Colonic mucosa (tissue), 1 donor: ENCODE measurements around a stretch of chr17.

- PRO-cap, result no peak
Measured at GRCh38 chr17:78951691-78952396, 26.7 kb upstream of the TIMP2 start.

GRCh38 chr17:78995643-78996482 is 13.7 kb downstream of the CANT1 start:
- PRO-cap, result bidirectional peak, plus-strand start at chr17:78996304, minus-strand start at chr17:78996163

DNA sequence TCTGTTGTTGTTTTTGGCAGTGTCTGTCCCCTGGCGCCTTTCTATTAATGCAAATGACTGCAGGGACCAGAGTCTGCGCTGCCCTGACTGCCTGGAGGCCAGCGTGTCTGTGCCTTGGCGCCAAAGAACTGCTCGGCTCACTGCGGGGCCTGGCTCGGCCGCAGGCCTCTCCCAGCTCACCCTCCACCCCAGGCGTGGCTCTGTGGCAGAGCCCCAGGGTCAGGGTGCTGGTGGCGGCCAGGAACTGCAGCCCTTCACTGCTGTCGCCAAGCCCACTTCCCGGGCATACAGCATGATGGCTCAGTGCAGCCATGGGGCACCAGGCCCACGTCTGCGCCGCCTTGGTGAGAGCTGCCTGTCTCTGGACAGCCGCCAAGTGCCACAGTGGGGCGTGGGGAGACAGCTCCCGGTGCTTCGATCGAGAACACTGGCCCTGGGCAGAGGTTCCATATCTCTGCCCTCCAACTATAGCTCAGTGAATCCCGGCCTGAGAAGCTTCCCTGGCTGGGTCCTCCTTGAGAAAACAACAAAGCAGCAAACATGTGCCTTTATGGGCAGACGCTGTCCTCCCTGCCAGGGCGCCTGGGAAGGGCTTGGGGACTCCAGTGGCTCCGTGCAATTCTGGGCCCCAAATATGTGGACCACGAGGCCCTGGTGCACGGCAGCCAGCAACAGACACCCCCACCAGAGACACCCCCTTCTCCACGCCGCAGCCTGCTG is 11.1 kb downstream of the CANT1 start:
- PRO-cap, result bidirectional peak, plus-strand start at position 208 of the sequence, minus-strand start at position 130 of the sequence

- PRO-cap, result no peak
Measured at GRCh38 chr17:79090470-79091011, 15.9 kb downstream of the ENGASE start.

GRCh38 chr17:79092213-79092553 is 17.6 kb downstream of the ENGASE start:
- PRO-cap, result no peak

DNA sequence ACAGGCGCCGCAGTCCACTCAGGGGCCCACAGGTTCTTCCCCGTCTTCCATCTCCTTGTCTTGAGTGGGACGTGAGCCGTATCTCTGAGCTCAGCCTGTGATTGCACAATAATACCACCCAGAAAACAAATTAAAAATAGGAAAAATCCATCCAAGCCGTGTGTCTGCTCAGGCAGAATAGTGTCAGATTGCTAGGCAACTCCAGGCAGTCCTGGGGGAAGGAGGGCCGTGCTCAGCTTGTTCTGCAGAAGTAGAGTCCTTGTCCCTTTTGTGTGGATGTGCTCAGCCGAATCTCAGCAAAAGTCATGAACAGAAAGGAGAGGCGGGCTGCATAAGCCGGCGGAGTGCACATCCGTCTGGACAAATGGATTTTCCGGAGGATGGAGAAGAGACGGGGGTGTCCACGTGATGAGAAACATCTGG is 7.4 kb upstream of the RBFOX3 start:
- PRO-cap, result no peak

DNA sequence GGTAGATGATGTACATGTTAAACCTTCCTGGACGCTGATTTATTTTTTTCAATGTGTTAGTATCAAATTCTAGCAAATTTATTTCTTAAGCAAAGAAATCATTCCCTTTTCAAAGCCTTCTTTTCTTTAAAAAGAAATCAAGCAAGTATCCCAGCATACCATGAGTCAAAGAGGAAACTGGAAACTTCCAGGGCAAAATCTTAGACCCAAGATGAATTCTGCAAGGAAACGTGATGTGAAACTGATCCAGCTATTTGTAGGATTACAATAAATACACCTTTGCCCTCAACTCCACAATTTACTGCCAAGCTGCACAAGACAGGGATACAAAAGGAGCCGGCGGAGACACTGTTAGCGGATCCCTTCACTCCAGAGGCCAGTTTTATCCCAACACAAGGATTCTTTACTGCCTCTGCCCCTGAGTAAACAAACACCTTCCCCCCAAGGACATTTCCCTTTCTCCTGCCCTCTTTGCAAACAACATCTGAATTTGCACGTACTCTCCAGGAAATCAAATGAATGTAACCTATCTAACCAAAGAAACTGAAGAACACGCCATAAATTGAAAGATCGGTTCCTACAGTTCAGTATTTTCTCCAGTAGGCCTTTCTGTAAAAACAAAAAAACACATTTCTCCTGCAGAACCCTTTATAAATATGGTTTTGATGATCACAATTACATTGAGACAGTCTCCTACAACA is 1.6 kb upstream of the CBX2 start:
- PRO-cap, result no peak

- PRO-cap, result bidirectional peak, plus-strand start at chr17:79797423, minus-strand start at chr17:79797077; unidirectional peak, plus-strand start at chr17:79797655
Measured at GRCh38 chr17:79797251-79798069, 583 bp upstream of the CBX8 start.

- PRO-cap, result no peak
Measured at GRCh38 chr17:79804153-79804829, 7.4 kb upstream of the CBX8 start.

DNA sequence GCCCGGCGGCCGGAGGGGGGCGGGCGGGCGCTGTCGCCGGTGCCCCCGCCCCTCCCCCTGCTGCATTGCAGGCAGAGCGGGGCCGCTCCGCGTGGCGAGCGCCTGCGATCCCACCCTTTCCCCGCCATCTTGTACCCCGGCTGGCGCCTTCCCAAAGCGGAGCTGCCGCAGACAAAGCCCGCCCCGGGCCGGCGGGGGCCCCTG is 16.6 kb upstream of the CBX8 start:
- PRO-cap, result unidirectional peak, minus-strand start at position 131 of the sequence

DNA sequence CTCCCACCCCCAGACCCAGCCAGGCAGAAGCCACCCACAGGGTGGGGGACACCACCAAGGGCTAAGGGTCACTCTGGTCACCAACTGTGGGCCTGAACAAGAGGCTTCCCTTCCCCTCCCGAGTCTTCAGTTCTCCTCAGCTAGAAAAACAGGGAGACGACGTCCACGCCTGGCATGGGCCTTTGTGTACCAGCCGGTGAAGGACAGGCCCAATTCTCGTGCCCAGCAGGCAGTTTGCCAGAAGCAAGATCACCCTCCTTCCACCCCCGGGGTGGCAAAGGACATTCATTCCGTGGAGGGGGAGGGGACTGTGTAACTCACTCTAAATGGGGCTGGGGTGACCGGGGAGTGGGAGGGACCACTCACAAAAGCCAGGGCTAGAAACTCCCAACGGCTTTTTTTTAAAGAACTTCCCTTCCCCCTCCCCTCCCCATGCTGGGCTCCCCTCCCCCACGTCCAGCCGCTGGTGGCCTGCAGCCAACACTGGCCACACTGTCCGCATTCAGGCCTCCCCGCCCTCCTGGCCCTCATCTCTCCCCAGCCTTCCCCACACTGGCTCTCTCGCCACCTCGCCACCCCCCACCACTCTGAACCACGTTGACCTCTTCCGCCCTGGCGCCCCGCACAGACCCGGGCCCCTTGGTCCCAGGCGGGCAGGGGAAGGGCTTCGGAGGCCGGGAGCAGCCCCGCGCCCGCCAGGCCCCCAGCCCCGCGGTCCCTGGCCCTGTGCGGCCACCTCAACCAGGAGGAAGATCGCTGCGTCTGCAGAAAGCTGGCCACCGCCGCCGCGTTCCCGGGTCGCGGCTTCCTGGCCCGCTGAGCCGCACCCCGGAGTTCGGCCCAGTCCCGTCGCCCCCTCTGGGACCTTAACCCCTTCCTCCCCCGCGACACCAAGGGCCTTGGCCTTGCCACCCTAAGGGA is 7.5 kb downstream of the CBX4 start:
- PRO-cap, result no peak

DNA sequence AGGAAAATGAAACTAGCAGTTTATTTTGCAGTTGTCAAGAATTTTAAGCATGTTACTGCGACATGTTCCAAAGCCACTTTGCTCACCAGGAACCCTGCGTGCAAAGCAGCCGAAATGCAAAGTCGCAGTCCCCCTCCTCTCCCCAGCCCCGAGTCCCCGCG is 1.2 kb downstream of the CBX4 start:
- PRO-cap, result no peak

DNA sequence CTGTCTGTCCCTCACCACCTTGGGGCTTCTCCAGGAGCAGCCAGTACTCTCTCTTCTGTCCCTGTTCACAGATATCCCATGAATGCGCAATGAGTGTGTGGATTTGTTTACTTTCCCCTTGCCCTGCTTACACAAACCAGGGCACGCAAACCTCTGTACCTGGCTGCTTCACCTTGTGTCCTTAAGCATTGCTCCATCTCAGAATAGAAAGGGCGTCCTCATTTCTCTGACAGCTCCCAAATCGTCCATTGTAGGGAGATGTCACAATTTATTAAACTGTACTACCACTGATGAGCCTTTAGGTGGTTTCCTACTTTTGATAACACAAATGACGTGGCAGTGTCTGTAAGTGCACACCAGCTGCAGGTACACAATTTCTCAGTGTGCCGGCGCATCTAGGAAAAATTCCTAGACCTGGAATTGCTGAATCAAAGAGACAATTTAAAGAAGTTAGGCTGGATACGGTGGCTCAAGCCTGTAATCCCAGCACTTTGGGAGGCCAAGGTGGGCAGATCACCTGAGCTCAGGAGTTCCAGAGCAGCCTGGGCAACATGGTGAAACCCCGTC is 58.5 kb upstream of the CBX4 start:
- PRO-cap, result no peak

GRCh38 chr17:79986725-79987219 is 48.9 kb downstream of the TBC1D16 start:
- PRO-cap, result no peak

DNA sequence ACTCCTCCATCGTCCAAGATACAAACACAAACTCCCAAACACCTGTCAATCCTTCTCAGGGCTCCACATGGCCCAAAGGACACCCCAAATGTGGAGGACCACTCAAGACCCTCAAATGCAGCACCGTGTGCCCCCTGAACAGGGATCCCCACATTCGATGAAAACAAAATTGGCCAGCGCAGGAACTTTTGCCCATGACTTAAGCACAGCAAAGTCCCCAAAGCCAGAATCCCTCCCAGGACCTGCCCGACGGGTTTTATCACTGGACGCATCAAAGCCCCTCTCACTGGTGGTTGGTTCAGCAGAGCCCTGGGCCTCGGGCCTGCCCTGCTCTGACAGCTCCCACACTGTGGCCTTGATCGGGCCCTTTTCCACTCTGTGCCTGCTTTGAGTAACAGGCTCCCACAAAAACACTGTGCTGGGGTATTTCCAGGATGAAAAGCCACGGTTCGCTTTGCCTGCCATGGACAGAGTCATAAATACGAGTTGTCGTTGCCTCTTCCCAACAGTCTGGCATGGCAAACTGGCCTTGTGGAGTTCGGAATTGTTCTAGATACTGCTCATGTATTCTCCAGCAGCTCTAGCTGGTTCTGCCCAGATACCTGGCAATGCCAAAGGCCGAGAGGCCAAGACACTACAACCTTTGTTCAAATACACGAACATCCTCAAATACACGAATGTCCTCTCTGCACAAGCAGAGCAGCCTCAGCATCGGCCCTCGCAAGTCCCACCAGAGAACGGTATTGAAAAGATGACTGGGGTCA is 46.4 kb downstream of the TBC1D16 start:
- PRO-cap, result no peak

DNA sequence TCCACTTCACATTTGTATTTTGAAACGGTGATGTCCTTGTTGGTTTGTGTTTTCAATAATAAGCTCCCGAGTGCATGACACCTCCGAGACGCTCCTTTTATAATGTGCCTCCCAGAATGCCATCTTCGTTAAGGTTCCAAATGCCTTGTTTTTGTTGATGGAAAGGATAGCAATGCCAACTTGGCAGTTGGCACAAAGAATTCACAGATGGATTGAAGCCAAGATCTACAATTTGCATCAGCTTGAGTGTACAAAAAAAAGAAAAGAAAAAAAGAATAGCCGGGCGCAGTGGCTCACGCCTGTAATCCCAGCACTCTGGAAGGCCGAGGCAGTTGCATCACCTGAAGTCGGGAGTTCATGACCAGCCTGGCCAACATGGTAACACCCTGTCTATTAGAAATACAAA is 7.7 kb downstream of the TBC1D16 start:
- PRO-cap, result no peak

GRCh38 chr17:80132841-80134152 is 13.6 kb downstream of the EIF4A3 start:
- PRO-cap, result no peak

DNA sequence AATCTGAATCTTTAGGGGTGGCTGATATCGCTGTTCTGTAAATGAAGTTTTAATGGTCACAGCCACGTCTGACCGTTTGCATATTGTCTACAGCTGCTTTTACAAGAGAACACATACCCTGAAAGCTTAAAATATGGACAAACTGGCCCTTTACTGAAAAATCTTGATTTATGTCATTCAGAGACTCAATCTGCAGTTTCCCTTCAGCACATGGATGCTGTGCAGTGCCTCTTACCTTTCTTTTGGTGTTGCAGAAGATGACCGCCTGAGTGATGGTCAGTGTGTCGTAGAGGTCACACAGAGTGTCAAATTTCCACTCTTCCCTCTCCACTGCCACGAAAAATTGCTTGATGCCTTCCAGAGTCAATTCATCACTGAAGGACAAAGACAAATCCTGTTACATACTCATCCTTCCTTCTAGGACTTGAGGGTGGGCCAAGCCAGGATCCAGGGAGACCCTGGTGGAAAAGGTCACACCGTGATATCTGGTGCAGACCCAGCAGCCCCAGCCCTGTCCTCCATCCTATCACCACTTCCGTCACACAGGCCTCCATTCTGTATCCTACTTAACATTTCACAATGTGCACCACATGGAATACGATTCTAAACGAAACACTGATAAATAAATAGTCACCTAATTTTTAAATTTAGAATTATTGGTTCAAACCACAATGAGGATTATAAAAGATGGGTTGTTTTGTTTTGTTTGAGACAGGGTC is 8.9 kb downstream of the EIF4A3 start:
- PRO-cap, result no peak

DNA sequence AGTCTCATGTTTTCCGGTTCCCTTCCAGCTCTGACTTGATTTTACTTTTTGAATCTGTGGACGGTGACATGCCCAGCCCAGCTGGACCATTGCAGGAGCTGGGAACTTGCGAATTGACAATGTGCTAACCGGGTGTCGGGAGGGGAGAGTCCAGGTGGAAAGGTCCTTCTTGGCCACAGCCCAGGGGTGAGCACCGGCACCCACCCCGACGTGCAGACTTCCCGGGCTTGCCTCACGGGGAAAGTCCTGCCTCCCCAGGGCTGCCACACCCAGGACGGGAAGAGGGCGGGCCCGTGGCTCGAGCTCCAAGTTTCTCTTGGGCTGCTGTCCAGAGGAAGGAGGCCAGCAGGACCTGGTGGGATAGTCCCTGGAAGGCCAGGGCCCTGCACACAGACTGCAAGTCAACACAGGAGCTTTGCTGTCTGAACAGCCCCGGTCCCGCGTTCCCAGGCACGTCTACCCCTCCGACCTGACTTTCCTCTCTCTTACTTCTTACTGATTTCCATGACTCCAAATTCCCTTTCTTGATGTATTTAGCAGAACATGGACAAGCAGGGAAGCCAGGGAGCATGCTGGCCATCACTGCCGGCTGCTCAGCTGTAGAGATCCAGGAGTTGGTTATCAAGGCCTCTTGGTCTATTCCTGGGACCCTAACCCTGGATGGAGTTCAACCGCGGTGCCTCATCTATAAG is 17.8 kb downstream of the CARD14 start:
- PRO-cap, result bidirectional peak, plus-strand start at position 331 of the sequence, minus-strand start at position 219 of the sequence

- PRO-cap, result bidirectional peak, plus-strand start at chr17:80263647, minus-strand start at chr17:80263531
Measured at GRCh38 chr17:80263128-80263785, 2.6 kb downstream of the RNF213 start.